Metastatic Breast Carcinoma in the Brain (tissue), 10 donors: ENCODE data around the genes TAS2R38, PRSS2, TAS2R40, OR2A42 and CUL1.

GRCh38 chr7:141072308-141072954, 1.4 kb upstream of the TMEM178B start:
- PRO-cap, 10 experiments = peak in 6 of 10 experiments; most common plus-strand start chr7:141072621 (in 3); most common minus-strand start chr7:141072460 (in 1)

- PRO-cap, 10 experiments = no peak in any of the 10 experiments
Measured at GRCh38 chr7:141302393-141303091, 228.7 kb downstream of the TMEM178B start.

DNA sequence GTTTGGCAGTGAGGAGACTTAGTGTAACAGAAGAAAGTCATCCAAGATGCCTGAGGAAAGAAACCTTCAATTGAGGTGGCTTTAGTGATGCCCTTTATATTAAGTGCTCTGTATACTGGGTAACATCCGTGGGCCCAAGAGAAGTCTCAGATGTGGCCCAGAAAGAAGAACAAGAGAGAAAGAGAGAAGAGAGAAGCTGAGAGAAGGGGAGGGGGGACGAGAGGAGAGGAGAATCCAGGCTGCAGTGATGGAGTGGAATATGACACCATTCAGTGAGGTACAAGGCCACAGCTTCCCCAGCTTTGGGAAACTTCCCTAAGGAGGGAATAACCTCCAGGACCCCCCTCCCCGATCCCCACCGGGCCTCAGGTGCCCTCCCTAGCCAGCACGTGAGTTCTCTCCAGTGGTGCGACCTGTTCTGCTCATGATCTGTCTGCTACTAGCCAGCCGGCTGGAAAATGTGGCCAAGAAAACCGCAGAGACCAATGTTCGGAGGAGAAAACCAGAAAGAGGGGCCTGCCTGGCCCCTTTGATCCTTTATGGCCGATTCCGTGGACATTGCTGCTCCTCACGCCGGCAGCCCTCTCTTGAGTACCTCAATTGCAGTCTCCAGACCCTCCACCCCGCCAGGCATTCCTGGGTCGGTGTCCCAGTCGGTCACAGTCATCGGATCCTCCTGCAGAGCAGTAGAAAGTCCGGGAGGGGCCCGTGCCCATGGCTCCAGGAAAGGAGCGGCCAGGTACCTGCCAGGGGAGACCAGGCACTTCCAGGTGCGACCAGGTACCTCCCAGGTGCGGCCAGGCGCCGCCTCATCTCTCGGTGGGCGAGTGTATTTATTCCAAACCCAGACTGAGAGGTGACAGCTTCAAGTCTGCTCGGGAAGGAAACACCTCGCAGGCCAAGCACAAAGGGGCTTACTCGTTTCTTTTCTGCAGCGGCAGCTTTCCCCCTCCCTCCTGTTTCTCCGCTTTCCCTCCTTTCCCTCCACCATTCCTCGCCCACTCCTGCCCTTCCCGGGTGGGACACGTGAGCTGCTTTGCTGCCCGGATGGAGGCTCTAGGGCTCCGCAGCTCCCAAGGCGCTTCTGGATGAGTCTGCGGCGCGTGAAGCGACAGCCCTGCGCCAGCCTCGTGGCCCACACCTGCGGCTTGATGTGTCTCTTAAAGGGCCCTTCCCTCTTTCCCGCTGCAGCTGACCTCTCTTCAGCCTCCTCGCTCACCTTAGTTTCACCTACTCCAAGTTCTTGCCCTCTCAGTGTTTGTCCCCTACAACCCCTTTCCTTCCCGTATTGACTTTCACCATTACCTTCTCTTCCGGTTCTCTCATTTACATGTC, 39.6 kb upstream of the AGK start:
- PRO-cap, 10 experiments = peak in 2 of 10 experiments; most common plus-strand start position 260 of the sequence (in 1); most common minus-strand start position 1,086 of the sequence (in 2)

GRCh38 chr7:141664362-141665574, 37.2 kb downstream of the DENND11 start:
- PRO-cap, 10 experiments = peak in 2 of 10 experiments; most common plus-strand start chr7:141664910 (in 2)

DNA sequence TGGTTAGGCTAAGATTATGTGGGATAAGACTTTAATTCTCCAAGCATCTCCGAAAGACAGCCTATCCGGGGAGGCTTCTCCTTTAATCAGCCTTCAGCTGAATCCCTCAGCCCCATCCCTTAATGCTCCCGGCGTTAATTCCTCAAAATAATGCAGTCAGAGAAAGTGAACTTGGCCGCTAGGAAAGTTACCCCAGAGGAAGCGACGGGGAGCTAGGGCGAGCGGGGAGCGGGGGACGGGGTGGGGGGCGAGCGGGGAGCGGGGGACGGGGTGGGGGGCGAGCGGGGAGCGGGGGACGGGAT, 871 bp downstream of the DENND11 start:
- PRO-cap, 10 experiments = no peak in any of the 10 experiments

DNA sequence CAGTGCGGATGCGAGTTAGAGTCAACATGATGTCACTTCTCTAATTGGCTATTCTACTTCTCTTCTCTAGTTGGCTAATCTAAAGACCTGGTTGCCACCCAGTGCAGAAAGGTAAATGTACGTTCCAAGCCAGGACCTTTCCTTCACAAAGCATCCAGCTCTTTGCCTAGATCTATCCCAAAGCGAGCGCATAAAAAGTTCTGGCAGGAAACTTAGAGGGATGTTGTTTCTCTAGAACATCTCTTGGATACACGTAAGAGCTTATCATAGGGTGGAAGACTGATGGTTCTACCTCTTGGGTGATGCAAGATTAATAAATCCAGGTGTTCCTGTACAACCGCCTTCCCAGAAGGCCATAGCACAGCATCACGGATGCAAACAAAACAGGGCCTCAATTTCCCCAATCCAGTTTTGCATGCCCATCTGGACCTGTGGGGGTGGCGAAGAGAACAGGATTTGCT, at the start of gene TAS2R38:
Gene TAS2R38, minus strand, starts transcription at position 112 of the 461 bp plus-strand sequence.
- PRO-cap, 10 experiments = no peak in any of the 10 experiments

GRCh38 chr7:142770692-142771060, at the start of gene PRSS2:
Gene PRSS2, plus strand, starts transcription at chr7:142770970.
- PRO-cap, 10 experiments = no peak in any of the 10 experiments

DNA sequence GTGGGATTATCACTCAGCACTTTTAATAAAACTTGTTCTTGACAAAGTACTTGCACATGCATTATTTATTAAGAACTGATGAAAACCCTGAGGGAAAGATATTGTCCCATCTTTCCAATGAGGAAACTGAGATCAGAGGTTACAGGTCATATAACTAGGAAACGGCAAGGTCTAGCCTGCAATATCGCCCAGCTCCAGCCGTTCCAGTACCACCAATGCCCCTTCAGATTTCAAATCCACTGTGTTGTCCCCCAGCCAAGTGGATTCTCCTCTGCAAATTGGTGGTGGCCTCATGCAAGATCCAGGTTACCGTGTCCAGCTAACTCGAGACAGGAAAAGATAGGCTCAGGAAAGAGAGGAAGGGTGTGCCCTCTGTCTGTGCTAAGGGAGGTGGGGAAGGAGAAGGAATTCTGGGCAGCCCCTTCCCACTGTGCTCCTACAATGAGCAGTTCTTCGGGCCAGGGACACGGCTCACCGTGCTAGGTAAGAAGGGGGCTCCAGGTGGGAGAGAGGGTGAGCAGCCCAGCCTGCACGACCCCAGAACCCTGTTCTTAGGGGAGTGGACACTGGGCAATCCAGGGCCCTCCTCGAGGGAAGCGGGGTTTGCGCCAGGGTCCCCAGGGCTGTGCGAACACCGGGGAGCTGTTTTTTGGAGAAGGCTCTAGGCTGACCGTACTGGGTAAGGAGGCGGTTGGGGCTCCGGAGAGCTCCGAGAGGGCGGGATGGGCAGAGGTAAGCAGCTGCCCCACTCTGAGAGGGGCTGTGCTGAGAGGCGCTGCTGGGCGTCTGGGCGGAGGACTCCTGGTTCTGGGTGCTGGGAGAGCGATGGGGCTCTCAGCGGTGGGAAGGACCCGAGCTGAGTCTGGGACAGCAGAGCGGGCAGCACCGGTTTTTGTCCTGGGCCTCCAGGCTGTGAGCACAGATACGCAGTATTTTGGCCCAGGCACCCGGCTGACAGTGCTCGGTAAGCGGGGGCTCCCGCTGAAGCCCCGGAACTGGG, 25.5 kb downstream of the PRSS2 start:
- PRO-cap, 10 experiments = no peak in any of the 10 experiments

GRCh38 chr7:142874778-142875249, 10.7 kb downstream of the TRPV6 start:
- PRO-cap, 10 experiments = no peak in any of the 10 experiments

DNA sequence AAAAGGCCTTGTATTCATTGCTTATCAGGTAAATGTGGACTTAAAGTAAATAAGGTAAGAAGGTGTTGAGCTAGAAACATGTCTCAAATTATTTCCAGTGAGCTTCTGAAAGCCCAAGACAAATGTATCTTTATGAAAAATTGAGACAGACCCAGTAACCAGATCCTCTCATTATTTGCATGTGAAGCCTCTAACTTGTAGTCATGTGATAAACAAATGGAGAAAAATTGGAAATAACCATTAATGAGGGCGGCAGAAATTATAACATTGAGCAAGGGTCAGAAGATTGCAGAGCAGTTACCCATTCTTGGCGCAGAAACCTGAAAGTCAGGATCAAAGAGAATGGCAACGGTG, at the start of gene TAS2R40:
Gene TAS2R40, plus strand, starts transcription at position 301 of the 354 bp plus-strand sequence.
- PRO-cap, 10 experiments = no peak in any of the 10 experiments

GRCh38 chr7:143287447-143287948, 653 bp upstream of the CASP2 start:
- PRO-cap, 10 experiments = no peak in any of the 10 experiments

GRCh38 chr7:143383838-143384936, 3.0 kb downstream of the ZYX start:
- PRO-cap, 10 experiments = peak in 1 of 10 experiments; most common plus-strand start chr7:143383864 (in 1)

DNA sequence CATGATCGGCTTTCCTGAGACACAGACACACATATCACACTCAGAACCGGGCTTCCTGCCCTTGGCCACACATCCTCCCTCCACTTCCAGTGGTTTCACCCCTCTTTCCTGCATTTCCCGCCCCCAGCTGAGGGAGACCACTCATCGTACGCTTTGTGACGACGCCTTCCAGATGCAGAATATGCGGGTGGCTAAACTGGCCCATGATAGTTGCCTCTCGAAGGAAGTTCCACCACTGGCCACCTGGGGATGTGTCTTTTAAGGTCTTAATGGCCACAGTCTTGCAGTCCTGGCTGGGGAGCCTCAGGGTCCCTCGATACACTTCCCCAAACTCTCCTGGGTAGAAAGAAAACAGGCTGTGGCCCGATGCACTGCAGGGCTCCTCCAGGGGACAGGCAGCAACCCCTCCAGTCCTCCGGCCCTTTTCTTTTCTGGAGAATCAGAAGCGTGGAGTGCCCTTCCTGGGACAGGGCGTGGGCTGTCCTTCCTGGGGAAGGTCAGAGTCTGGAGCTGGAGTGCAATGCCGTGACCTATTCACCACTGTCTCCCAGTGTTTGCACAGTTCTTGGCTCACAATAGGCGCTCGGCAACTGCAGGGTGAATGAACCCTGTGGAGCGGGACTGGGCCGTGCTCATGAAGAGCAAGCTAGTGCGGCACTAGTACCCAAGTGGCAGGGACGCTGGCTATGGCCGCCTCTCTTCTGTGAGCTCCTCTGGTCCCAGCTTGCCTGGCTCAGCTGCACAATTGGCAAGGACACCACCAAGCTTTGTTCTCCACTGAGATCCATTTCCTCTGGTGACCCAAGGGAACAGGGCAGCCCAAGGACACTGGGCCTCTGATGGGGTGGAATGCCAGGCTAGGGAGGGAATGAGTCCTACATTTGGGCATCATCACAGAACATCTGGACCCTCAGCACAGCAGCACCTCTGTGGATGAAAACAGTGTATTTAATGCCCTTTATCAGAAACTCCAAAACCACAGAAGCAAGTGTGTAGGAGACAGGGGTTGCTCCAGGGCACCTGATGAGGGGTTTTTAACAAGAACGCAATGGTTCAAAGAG, 13.2 kb downstream of the EPHA1 start:
- PRO-cap, 10 experiments = no peak in any of the 10 experiments

DNA sequence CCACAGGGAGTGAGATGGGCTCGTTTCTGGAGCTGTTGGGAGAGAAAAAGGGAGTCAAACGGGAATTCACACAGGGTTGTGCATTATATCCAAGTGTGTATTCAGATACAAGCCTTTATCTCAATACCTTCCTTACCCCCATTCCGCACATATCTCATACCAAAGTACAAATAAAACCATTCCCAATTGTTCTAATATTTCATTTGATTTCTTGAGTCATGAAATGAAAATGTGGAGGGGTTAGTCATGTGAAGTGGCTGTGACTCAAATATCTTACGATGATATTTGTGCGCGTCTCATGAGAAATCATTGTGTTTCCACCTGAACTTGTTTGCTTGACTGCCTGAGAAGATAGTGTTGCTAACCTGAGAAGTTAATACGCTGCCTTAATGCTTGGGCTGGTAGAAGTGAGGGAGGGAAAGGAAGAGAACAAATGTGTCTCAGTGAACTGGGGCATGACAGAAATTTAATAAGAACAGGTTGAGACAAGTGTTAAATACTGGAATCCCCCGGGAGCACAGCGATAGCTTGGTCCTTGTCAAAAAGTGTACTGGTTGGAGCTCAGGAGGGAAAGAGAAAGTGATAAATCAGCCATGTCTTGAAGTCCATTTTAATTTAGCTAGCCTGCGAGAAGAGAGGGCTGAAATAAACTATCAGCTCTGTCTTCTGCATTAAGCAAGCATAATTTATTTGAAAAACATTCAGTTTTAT, 7.1 kb upstream of the EPHA1 start:
- PRO-cap, 10 experiments = no peak in any of the 10 experiments

DNA sequence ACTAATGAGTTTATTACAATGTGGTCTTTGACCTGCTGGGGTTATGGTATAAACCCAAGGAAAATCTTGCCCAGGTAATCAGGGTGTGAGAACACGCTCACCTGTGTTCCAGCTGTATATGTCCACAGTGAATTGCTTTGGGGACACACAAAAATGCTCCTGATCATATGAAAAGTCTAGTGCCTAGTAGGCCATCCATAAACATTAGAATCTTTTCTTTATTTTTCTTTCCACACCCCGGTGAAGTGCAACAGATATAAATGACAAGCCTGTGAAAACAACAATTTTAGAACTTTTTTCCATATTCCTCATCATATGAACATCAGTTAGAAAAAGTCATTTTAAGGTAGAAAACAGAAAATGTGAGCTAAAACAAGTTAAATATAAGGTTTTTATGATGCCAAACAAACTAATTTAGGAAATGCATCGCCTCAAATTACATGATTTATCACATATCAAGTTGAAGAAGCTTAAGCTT, at the start of gene OR2A42:
Gene OR2A42, minus strand, starts transcription at position 131 of the 478 bp plus-strand sequence.
- PRO-cap, 10 experiments = no peak in any of the 10 experiments

DNA sequence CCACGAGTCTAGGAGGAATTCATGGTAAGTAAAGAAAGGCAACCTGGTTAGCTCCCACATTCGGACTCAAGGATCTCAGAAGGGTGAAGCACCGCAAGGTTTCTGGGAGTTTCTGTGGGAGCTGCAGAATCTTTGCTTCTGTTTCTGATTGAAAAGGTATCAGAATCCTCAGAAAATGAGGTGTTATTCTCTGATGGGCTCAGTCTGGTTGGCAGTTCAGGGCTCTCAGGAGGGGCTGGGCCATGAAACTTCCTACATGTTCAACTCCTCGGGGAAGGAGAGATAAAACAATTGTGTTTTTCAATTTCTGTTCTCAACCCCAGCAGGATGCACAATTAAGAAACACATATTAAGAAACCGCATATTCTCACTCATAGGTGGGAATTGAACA, 9.1 kb downstream of the OR2A7 start:
- PRO-cap, 10 experiments = no peak in any of the 10 experiments

GRCh38 chr7:145523586-145524071, 593.0 kb upstream of the CNTNAP2 start:
- PRO-cap, 10 experiments = no peak in any of the 10 experiments

- PRO-cap, 10 experiments = no peak in any of the 10 experiments
Measured at GRCh38 chr7:148535268-148535535, 55.4 kb upstream of the C7orf33 start.

- PRO-cap, 10 experiments = peak in 10 of 10 experiments; most common plus-strand start chr7:148698903 (in 6); most common minus-strand start chr7:148698708 (in 6)
Measured at GRCh38 chr7:148697970-148699063, at the start of gene CUL1. Gene CUL1, plus strand, starts transcription at chr7:148698903.

DNA sequence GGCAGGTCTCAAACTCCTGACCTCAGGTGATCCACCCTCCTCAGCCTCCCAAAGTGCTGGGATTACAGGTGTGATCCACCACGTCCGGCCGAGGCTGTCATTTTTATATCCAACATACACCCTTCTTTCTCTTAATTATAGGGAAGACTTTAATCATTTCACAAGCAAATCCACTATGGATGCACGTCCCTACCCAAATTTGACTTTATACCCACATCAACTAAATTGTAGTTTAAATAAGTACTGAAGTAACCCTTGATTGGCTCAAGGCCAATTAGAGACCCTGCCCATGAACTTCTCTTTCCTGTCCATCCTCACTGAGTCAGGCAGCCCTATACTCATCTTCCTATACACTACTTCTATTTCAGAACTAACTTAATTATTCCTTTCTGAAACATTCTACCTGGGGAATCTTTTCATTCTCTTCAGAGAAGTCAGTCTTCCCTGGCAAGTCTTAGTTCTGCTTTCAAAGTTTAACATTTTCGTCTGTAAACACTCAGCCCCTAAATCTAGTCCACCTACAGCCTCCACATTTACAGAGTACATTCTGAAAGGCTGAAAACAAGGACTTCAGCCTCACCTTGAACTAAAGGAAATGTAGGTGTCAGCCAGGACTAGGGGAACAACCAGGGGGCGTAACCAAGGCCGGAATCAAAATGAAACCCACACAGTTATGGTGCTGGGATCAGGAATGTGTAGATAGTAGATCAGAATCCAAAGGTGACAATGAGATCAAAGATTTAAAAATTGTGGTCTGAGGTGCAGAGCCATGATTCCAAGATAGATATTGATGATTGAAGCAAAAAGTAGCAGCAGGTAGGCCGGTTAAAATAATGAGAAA, 78.0 kb downstream of the CUL1 start:
- PRO-cap, 10 experiments = no peak in any of the 10 experiments